ENCODE data around the genes ITGAV, SLC40A1 and STAT4.

- PRO-cap, 4 experiments = no peak in any of the 4 experiments
- RAMPAGE, long total RNA, 4 experiments = no peak in any of the 4 experiments
Observed at GRCh38 chr2:186439987-186440116, 46.2 kb upstream of the ZC3H15 start.

- PRO-cap, 4 experiments = no peak in any of the 4 experiments
- RAMPAGE, long total RNA, 4 experiments = no peak in any of the 4 experiments
Observed at GRCh38 chr2:186508558-186508787, 22.4 kb downstream of the ZC3H15 start.

DNA sequence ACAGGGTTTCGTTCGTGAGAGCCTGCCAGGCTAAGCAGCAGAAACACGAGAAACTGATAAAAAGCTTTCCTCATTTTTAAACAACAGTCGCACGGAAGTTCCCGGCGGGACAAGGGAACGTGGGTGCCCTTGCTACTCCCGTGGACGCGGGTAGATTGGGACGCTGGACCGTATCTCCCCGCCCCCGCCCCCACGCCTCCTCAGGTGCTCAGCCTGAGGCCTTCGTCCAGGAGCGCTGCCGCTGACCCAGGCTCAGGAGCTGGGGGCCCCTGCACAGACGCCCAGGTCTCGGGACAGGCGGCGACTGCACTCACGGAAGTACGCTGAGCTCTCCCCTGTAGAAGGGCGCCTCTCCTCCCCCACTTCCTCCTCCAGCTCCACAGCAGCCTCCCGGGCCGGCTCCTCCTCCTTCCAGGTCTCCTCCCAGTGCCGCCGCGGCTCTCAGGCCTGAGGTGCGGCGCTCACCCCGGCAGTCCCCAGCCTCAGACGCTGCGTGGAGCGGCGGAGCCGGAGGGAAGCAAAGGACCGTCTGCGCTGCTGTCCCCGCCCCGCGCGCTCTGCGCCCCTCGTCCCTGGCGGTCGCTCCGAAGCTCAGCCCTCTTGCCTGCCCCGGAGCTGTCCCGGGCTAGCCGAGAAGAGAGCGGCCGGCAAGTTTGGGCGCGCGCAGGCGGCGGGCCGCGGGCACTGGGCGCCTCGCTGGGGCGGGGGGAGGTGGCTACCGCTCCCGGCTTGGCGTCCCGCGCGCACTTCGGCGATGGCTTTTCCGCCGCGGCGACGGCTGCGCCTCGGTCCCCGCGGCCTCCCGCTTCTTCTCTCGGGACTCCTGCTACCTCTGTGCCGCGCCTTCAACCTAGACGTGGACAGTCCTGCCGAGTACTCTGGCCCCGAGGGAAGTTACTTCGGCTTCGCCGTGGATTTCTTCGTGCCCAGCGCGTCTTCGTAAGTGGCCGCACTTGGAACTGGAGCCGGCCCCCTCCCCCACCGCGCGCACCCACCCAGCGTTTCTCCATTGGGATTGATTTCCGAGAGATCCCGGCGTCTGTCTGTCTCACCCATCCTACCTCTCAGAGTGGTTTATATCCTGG is at the start of gene ITGAV:
Gene ITGAV, plus strand, starts transcription at position 472 of the 1,085 bp plus-strand sequence.
- PRO-cap, 4 experiments = peak in 4 of 4 experiments; most common plus-strand start position 485 of the sequence (in 2); most common minus-strand start position 306 of the sequence (in 4)
- RAMPAGE, long total RNA, 4 experiments = start-site peak on the minus strand in 2 of 4 experiments, centred at positions 494 to 535 of the sequence, 5 to 6 reads per replicate

DNA sequence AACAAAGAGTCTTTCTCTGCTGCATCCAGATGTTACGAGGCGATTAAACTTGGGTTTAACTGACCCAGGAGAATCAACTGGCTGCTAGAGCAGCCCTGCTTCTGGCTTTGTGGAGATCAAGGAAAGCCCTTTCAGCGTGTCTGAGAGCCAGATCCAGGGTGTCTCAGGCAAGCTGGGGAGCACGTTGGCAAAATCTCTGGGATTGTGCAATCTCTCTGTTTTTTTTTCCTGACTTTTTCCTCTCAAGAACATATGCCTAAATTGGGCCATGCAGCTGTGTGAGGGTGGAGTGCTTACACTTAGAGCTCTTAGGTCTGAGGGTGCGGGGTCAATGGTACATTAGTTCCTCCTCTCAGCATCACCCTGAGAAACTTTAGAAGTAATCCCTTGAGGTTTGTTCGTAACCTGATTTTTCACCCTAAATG is 38.2 kb upstream of the ZSWIM2 start:
- PRO-cap, 4 experiments = no peak in any of the 4 experiments
- RAMPAGE, long total RNA, 4 experiments = no peak in any of the 4 experiments

DNA sequence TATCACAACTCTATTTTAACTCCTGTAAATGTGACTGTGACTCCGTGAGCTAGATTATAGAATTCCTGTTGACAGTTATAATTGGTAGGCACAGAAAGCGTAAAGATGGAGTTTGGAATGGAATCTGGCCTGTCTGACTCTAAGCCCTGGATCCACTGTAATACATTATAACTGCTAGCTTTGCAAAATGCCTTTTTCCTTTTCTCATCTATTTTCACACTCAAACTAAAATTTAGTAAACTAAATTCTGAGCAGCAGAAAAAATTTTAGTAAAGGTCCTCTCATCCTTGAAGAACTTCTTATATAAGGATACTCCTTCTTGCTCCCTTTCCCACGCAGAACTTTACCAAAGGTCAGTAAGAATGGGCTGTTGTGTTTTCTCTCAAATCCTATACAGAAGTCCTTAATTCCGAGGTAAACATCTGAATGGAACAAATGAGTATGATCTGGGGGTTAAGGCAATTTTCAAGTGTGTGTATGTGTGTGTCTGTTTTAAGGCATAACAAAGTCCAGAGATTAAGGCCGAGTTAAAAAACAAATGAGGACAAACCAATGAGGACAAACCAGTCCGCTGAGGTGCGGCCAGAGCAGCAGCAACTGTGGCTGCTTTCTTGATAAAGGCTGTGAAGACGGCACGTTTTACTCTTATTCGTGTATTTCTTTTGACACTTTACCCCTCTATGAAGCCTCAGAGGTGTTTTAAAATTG is 739 bp upstream of the GULP1 start:
- PRO-cap, 4 experiments = peak in 3 of 4 experiments; most common plus-strand start position 566 of the sequence (in 2)
- RAMPAGE, long total RNA, 4 experiments = no peak in any of the 4 experiments

DNA sequence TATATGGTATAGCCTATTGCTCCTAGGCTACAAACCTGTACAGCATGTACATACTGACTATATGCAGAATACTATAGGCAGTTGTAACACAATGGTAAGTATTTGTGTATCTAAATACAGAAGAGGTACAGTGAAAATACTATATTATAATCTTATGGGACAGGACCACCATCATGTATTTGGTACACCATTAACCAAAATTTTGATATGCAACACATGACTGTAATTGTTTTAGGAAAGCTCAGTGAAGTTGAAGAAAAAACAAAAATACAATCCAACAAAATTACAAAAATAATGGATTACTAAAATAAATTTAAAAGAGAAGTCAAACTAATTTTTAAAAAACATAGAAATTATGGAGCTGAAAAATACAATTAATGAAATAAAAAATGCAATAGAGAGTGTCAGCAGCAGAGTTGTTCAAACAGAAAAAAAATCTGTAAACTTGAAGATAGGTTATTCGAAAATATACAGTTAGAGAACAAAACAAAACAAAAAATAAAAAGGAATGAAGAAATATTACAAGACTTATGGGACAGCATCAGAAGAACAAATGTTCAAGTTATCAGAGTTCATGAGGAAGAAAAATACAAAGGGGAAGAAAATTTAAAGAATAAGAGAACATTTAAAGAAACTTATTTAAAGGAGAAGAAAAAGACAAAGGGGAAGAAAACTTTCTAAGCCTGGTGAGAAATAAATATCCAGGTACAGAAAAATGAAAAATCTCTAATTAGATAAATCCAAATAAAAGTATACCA is 114.7 kb downstream of the GULP1 start:
- PRO-cap, 4 experiments = no peak in any of the 4 experiments
- RAMPAGE, long total RNA, 4 experiments = no peak in any of the 4 experiments

DNA sequence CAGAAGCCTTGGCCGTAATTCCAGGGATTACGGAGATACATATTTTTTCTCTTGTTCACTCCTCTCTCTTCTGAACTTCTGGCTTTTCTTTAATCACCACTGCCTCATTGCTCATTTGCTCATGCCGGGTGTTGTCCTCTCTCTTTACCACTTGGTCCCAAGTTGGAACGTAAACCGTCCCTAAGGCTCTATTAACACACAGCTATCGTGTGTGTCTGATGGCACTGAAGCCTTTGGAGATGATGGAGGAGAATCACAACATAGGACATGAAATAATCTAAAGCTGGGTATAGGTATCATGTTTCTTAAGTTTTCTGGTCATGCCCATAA is 188.6 kb upstream of the COL3A1 start:
- PRO-cap, 4 experiments = no peak in any of the 4 experiments
- RAMPAGE, long total RNA, 4 experiments = no peak in any of the 4 experiments

DNA sequence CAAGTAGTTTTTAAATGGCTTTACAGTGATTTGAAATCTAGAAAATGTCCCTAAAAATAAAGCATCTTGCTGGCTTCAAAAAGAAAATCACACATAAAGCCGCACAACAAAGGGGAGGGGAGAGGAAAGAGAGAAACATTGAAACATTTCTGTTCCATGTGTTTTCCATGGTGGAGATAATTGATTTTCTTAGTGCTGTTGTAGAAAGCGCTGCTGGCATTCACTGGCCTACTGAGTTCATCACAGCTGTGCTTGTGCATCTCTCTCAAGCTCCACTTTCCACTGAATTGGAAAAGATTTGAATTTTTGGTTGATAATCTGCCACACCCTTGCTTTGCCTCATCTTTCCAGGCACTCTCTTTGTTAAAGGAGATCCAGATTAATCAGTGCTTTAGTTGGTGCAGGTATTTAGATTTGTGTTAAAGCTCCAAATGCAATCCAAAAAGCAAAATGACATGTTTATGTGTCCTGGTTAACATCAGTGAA is 2.8 kb upstream of the COL3A1 start:
- PRO-cap, 4 experiments = no peak in any of the 4 experiments
- RAMPAGE, long total RNA, 4 experiments = no peak in any of the 4 experiments

- PRO-cap, 4 experiments = peak in 4 of 4 experiments; most common plus-strand start chr2:189580912 (in 3); most common minus-strand start chr2:189580783 (in 2)
- RAMPAGE, long total RNA, 4 experiments = start-site peak on the minus strand in 4 of 4 experiments, at chr2:189580743-189580789 at its widest, 338 to 8,732 reads per replicate
Observed at GRCh38 chr2:189580533-189581261, at the start of gene SLC40A1. TSS of gene SLC40A1 (minus strand) at chr2:189580786.

DNA sequence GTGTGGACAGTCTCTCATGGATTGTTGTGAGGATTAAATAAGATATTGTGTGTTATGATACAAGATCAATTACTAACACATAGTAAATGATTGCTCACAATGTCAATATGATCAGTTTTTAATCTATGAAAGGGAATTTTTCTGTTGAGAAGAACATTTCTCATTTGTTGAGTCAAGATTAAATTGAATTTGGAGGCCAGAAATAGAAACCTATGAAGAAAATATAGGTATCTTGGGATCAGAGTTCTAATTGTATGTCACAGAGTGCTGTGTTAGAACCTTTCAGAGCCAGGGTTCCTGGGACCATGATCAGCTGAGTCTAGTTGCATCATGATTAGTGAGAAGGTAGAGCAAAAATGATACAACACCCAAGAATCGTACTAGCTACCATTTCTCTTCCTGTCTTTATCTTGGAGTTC is 72.8 kb downstream of the PMS1 start:
- PRO-cap, 4 experiments = no peak in any of the 4 experiments
- RAMPAGE, long total RNA, 4 experiments = no peak in any of the 4 experiments

DNA sequence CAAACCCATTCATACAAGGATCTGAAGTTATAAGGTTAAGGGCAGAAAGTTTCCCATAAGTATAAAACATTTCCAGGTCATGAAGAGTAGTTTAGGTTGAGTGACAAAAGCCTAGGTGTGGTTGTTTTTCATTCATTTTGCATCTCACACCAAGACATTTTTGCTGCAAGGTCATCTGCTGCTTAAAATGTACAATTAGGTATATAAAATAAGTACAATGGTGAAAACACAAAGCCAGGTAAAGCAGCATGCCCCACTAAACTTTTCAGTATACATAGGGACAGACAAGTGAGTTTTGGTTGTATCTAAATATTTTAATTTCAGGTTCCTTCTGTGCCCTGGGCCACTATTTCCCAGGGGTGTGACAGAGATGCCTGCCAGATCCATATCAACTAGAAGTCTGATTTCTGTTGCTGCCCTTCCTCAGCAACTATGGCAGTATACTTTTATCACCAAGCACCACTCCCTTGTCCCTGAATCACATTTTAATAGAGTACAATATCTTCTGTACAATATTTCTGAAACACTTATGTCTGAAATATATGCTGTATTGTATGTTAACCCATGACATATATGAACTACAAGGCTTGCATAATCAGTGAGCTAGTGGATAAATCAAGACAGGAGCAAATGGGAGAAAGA is 21.2 kb downstream of the C2orf88 start:
- PRO-cap, 4 experiments = no peak in any of the 4 experiments
- RAMPAGE, long total RNA, 4 experiments = no peak in any of the 4 experiments

GRCh38 chr2:190469191-190469584 is 61.0 kb downstream of the MFSD6 start:
- PRO-cap, 4 experiments = peak in 1 of 4 experiments; most common plus-strand start chr2:190469516 (in 1)
- RAMPAGE, long total RNA, 4 experiments = no peak in any of the 4 experiments

GRCh38 chr2:190535954-190536804 is 1.7 kb upstream of the NEMP2 start:
- PRO-cap, 4 experiments = no peak in any of the 4 experiments
- RAMPAGE, long total RNA, 4 experiments = no peak in any of the 4 experiments

DNA sequence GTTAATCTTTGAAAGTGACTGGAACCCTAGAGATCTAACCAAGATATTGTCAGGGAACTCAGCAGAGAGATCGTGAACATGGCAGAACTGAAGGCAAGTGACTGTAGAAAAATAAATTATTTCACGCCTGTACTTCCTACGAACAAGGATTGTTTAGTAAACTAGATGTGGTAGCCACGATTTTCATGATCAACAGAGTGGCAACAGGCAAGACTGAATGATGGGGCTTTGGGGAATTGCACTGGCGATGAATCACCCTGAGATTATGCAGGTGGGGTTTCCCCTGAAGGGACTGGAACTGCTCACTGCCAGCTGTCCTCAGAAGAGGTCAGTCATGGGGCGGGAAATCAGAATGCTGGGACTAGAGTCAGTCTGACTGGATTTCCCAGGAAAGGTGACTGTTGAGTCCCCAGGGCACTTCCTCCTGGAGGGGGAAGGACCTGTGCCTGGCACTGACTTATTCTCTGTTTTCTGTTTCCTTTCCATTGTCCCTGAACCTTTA is 69.8 kb downstream of the NAB1 start:
- PRO-cap, 4 experiments = no peak in any of the 4 experiments
- RAMPAGE, long total RNA, 4 experiments = no peak in any of the 4 experiments

DNA sequence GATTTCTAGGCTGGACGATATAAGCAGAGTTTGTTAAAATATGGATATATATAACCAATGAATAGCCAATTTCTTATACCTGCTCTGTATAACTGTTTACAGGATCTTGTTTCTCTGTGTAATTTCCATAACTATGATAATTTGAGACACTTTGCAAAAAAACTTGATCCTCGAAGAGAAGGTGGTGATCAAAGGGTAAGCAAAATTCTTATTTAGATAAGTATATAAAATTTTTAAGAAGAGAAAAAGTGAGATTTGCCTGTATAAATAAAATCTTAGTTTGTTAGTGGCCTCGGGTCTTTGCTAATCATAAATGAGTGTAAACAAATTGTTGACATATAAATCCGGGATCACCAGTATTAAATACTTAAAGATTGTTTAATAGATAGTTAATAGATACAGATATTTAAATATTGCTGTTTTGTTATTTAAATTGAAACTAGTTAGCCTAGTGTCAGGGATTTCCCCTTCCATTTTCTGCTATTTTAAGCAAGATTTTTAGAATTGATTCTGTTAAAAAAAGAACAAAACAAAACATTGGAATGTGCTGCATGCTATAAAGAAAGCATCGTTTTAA is 50.9 kb downstream of the GLS start:
- PRO-cap, 4 experiments = no peak in any of the 4 experiments
- RAMPAGE, long total RNA, 4 experiments = no peak in any of the 4 experiments

GRCh38 chr2:191014266-191015123 is 524 bp upstream of the STAT1 start:
- PRO-cap, 4 experiments = peak in 4 of 4 experiments; most common plus-strand start chr2:191014325 (in 3); most common minus-strand start chr2:191014554 (in 1)
- RAMPAGE, long total RNA, 4 experiments = start-site peak on the plus strand in 1 of 4 experiments, at chr2:191014330-191014354 at its widest, 9 reads per replicate

GRCh38 chr2:191020737-191021557 is 7.0 kb upstream of the STAT1 start:
- PRO-cap, 4 experiments = peak in 1 of 4 experiments; most common plus-strand start chr2:191021078 (in 1); most common minus-strand start chr2:191021013 (in 1)
- RAMPAGE, long total RNA, 4 experiments = no peak in any of the 4 experiments

DNA sequence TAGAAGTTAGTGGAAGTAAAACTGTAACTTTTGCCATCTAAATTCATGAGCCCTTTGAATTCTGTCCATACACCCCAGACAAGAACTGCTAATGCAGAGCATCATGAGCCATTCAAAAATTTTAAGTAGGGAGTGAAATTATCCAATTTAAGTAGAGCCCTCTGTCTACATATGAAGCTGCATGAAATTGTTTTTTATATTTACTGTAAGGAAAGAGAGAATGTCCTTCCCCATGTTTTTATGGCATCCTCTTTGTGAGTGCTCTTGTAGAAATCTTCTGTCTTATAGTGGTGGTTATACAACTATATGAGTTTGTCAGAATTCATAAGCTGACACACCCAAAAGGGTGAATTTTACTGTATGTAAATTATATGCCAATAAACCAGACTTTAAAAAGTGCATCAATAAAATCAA is 10.4 kb upstream of the STAT1 start:
- PRO-cap, 4 experiments = no peak in any of the 4 experiments
- RAMPAGE, long total RNA, 4 experiments = no peak in any of the 4 experiments

DNA sequence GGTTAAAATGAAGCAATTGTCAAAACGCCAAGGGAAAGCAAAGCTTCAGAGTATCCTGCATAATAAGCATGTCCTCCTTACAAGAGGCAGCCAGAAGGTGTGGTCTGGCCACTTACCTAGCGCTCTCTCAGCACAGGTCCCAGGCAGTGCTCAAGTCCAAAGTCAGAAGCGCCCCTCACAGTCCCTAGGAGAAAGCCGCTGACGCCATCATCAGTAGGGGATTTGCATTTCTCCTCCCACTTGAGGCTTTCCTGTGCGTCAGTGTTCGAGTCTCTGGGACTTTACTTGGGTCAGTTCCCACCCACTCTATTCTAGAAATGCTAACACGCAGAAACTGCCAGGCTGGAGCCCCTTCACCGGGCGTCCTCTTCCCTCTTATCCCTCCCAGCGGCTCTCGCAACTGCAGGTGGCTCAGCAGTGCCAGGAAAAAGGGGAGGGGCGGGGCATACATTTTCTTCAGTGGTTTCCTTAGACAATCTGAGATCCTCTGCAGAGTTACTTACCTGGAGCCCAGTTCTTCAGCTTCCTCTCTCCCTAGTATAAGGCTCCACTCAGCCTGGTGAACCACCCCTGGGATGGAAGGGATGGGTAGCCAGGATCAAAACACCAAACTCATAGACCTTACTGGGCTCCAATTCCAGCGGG is at the start of gene STAT4:
Gene STAT4, minus strand, starts transcription at position 164 of the 645 bp plus-strand sequence.
- PRO-cap, 4 experiments = peak in 4 of 4 experiments; most common plus-strand start position 314 of the sequence (in 3); most common minus-strand start position 129 of the sequence (in 4)
- RAMPAGE, long total RNA, 4 experiments = start-site peak on the minus strand in 4 of 4 experiments, centred at positions 157 to 184 of the sequence, 233 to 408 reads per replicate

DNA sequence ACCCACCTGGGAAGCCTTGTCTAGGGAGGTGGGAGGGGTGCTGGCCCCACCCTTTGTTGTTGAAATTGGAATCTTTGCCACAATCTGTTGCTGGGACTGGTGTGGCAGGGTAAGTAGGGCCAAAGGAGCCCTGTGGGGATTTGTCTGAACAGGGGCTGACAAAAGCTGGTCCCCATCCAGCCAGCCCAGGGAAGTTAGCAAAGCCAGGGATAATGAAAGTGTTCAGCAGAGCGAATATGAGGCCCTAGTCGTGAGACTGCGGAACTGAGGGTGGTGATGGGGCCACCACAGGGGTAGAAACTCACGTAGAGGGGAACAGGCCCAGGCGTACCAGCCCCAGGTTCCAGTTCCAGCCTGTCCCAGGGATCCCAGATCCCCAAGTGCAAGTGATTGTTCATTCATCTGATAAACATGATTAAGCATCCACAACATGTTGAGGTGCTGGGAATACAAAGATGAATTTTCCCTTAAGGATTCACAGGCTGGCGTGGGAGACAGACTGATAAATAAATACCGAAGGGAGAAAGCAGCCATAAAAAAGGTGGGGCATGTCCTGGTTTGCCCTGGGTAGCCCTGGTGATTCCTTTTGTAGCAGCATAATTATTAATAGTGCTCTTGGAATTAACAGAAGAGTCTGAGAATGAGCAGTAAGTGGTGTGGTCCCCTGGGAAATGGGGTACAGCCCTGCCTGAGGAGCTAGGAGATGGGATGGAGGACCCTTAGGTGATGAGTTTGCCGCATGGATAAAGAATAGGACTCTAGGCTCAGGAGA is 60.1 kb downstream of the MYO1B start:
- PRO-cap, 4 experiments = no peak in any of the 4 experiments
- RAMPAGE, long total RNA, 4 experiments = no peak in any of the 4 experiments